Metastatic Liver Carcinoma in the Lung (tissue), 2 donors: ENCODE data around the genes SEPTIN14 and NIPSNAP2.

DNA sequence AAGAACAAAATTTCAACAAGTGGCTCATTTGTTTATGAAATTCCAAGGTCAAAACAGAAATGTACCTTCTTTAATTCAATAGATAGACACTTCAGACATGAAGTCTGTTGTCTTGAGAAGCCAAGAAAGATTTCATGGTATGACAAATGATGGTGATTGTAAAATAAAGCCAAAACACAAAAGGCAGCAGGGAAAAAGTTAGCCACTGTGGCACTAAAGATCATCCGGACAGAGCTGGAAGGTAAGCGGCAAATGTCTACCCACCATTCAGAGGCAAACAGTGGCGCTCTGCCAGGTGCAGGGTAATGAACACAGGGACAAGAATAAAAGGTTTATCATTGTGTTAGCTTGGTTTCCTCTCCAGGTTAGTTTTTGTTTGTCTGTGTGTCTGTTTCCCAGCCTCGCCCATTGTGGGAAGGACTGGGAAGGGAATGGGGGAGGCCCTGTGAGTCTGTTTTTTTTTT lies 74.4 kb downstream of the GRB10 start:
- PRO-cap, 2 experiments, result peak in 1 of 2 experiments; most common minus-strand start position 236 of the sequence (in 1)

GRCh38 chr7:50739604-50740845 lies 42.7 kb downstream of the GRB10 start:
- PRO-cap, 2 experiments, result no peak in any of the 2 experiments

- PRO-cap, 2 experiments, result no peak in any of the 2 experiments
Measured at GRCh38 chr7:50781028-50781915, 1.4 kb downstream of the GRB10 start.

DNA sequence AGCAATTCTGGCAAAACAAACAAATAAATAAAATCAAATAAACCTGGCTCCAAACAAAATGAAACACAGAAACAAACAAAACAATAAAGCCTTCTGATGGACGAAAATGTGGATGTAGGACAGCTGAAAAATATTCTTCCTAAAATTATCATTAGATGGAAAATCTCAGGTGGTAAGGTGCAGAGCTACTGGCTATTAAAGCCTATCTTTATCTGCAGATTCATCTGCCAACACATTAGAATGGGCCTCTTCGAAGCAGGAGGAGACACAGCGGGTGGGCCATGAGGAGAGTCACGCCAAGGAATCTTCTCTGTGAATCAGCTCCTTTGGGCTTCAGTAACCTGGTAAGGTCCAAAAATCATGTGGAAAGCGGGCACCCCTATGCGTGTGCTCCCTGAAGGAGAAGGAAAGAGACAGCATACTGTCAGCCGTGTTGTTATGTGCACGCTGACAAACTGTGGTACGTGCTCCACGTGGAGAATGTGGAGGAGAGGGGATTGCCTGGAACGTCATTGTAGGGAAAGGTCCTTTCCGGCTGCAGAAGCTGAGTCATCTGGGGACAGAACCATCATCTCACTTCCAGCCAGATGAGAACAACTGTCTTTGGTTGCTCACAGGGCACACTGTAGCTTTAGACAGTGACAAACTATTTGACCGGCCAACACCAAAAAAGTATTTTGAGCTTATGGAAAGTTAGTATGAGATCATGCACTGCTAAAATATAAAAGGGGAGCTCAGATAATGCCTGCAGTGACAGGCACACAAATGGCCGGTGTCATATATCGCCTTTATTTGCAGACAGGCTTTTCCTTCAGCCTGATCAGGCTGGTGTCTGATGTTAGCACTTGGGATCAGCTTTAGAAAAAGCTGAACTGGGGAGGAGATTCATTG lies 38.7 kb upstream of the GRB10 start:
- PRO-cap, 2 experiments, result no peak in any of the 2 experiments

DNA sequence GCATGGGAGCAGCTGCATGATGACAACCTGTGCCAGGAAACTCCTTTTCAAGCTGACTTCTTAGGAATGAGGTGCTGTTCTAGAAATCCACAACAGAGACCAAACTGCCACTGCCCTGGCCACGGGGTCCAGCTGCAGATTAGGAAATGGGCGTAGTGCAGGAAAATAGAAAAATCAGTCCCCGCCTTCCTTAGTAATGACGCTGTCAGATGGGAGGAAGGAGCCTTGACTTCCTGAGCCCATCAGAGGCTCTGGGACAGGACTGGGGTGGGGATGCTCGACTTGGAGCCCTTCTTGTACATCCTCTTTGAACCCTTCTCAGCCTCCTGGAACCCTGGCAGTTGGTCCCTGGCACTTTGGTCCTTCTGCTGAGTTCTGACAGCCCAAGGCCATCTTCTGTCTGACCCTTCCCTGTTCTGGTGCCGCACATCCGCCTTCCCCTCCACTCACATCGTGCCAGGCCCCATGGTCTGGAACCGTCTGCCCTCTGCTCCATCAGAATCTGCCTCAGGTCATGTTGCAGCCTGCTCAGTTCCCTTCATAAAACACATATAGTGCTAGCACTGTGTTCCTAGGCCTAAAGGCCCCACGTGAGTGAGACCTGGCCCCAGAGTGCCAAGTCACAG lies 228.0 kb upstream of the GRB10 start:
- PRO-cap, 2 experiments, result no peak in any of the 2 experiments

DNA sequence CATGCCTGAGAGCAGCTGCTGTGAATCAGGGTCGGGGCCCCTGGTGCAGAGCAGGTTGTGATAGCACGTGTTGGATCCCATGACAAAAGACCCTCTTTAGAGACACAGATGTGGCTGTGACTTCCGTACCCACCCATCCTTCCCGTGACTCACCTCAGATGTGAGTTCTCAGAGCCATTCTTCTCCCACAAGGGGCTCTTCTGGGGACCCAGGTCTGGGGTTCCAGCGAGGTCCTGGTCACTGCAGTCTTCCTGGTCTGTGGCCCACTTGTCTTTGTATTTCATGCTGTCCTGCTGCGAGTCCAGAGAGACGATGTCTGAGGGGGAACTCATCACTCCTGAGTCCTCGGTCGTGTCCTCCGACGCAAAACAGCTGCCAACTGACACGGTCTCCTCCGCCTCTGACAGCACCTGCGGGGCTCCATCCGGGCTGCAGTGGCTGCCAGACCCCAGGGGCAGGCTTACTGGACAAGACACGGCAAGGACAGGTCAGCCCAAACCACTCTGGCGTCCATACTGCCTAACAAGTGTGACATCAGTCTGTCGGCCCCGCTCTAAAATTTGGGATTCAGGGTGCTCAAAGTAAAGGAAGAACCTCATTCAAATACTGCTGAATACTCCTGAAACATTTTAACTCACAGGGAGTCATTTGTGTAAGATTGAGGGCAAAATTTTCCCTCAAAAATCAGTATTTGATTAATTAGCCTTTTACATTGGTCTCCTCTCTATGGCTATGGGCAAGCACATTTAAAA lies 260.7 kb upstream of the GRB10 start:
- PRO-cap, 2 experiments, result no peak in any of the 2 experiments

DNA sequence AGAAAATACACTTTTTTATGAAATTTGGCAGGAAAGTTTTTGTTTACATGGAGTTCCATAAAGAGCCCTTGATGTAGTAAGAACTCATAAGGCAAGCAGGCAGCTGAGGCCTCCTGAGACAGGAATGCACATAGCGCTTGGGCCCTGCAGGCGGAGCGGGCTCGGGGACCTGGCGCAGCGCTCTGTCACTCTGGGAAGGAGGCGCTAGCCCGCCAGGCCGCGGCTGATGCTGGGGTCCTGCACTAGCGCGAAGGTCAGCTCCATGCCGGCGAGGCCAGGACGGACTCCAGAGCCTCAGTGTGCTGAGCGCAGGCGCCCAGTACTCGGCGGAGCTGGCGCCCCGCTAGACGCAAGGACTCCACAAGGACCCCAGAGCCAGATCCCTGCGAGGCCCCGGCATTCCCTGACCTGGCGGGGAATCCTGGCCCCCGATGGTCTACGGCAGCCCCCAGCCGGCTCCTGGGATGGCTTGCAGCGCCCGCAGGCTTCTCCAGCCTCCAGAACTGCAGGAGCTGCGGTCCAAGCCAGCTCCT lies 761.7 kb upstream of the POM121L12 start:
- PRO-cap, 2 experiments, result no peak in any of the 2 experiments

DNA sequence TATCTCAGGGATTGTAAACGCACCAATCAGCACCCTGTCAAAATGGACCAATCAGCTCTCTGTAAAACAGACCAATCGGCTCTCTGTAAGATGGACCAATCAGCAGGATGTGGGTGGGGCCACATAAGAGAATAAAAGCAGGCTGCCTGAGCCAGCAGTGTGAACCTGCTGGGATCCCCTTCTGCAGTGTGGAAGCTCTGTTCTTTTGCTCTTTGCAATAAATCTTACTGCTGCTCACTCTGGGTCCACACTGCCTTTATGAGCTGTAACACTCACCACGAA lies 30.7 kb upstream of the POM121L12 start:
- PRO-cap, 2 experiments, result no peak in any of the 2 experiments

DNA sequence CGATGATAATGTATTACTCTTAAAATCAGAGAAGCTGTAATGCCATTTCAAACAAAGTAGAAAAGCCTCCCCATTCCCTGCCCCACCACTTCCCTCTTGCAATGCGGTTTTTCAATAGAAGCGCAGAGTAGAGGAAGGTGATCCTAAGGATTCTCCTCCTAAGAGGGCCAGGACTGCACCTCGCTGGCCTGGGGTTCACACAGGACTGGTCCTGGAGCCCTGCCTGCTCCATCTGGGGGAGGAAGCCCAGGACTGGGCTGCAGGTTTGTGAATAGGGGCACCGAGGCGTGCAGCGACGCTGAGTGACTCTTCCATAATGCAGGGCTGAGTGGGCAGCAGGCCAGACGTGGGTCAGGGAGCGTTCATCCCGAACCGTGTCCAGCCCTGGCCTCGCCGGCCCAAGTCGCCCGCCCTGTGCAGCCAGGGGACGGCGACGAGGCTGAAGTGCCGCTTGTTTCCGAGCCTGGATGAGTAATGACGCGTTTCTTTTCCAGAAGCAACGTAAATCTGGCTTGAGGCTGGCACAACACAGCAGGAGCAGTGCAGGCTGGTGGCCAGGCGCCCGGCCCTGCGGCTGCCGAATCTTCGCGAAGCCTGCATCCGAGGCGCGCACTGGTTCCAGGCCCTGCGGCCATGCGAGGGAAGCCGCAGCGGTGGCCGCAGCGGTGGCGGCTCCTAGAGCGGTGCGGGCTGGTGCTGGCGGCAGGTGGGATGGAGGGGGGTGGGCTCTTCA lies 73.9 kb upstream of the SEC61G start:
- PRO-cap, 2 experiments, result no peak in any of the 2 experiments

DNA sequence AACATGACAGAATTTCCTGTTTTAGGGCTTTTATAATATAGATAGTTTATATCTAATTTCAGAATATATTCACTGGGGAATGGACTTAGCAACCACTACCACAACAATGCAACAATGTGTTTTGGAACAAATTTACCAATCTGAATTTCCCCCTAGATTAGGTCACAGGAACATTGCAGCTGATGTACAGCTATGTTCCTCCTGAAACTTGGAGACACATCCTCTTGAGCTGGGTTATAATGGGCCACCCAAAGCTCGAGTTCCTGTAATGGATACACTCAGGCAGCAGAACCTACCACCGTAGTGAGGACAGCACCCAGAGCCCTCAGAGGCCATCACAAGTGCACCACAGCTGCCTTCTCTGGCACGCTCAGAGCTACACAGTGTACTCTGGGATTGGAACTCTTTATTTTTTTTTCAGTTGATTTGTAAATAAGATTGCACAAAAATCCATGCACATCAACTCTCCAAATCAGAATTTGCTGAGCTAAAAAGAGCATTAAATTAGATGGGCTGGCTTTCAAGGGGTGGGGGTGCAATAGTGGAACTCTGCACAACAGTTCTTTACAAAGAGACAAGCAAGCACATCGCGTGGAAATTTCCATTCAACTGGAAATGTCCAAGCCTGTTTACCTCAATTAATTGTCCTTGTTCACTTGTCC lies 56.7 kb downstream of the EGFR start:
- PRO-cap, 2 experiments, result peak in 1 of 2 experiments; most common minus-strand start position 305 of the sequence (in 1)

GRCh38 chr7:55190347-55190873 lies 171.6 kb downstream of the EGFR start:
- PRO-cap, 2 experiments, result no peak in any of the 2 experiments

- PRO-cap, 2 experiments, result peak in 1 of 2 experiments; most common minus-strand start chr7:55255938 (in 1)
Measured at GRCh38 chr7:55255518-55256256, 109.5 kb upstream of the LANCL2 start.

DNA sequence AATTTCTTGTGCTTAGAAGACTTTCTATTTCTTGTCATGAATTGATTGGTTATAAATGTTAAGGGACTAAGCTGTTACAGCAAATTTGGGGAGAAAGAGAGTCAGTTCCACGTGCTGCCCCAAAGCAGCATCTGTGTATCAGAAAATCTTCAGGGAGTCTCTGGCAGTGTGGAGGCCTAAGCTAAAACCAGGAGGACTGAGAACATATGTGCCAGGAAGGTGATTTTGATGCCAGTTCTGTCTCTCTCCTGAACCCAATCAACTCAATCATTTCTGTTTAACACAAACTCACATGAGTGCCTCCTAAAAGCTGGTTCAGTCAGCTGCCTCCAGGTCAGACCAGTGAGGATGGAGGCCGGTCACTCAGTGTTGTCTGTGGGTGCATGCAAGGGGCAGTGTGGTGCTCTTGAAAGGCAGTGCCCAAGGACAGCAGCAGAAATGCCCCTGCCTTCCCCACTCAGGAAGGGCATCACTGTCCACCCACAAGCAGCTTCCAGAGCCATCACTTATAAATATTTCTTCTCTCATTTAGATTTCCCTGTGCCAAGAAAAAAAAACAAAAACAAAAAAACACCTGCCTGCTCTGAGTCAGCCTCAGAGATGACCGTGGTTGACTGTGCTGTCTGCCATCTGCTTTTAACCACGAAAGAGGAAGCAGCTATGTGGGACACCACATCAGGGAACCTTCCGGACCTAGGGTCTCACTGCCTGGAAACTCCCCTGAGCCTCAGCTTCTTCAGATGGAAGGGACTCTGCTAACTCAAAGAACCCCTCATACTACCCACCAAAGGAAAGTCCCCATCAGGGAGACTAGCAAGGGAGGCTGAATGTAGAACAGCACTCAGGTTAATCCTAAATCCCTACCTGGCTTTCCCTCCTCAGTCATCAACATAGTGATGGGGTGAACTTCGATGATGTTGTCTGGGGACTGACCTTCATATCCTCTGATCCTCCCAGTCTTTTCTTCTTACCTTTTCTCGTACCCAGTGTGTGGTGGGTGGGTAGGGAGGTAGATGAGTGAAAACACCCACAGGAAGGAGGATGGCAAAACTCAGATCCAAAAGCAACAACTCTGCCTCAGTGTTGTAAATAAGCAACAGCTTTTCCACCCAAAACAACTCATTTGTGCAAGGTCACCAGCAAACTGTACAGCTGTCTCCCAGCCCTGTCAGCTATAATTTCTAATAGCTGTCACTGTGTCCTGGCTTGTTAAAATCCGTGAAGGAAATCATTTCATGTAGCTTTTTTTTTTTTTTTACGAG lies 39.0 kb downstream of the VOPP1 start:
- PRO-cap, 2 experiments, result no peak in any of the 2 experiments

GRCh38 chr7:55570739-55571272 lies 1.5 kb downstream of the VOPP1 start:
- PRO-cap, 2 experiments, result peak in 1 of 2 experiments; most common plus-strand start chr7:55571187 (in 1)

- PRO-cap, 2 experiments, result no peak in any of the 2 experiments
Measured at GRCh38 chr7:55862695-55862934, at the start of gene SEPTIN14. TSS of gene SEPTIN14 (minus strand) at chr7:55862752.

DNA sequence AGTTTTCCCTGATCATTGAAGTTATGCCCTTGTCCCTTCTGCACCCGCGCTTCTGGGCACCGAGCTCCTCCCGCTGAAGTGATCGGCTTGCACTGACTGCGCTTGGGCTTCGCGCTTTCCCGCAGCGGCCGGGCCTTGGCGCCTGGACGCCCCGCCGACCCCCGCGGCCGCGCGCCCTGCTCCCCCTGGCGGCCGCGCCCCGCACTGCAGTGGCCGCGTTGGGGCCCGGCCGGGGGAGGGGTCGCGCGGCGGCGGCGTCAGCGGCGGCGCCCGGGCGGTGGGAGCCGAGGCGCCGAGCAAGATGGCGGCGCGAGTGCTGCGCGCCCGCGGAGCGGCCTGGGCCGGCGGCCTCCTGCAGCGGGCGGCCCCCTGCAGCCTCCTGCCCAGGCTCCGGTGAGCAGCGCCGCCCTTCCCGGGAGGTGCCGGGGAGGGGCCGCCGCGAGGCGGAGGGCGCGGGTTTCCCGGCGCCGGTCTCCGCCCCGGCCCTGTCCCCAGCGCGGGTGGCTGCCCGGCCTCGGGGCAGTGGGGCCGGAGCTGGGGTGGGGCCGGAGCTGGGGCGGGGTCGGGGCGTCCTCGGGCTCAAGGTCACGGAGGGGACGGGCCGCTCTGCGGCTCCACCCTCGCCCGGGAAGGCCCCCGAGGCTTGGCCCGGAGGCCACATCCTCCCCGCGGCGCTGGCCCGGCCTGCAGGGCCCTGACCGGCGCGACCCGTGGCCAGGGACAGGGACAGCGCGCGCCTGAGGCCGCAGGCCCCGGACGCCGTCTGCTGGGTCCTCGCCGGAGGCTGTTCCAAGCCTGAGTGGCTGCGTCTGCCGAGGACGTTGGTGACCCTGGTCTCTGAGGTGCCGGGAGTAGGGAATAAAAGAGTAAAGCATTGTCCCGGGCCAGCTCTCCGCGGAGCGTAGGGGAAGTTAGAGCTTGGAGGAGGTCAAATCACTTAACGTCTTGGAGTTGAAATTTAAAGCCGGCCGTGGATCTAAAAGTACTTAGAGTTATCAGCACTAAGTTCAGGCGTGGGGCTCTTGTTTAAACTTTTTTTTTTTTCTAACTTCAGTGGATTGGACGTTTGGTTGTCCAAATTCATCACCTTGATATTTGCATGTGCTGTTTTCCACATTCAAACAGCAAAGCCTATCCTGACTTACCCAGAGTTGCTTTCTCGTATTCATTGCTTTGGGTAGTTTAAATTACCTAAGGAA lies at the start of gene NIPSNAP2:
Gene NIPSNAP2, plus strand, starts transcription at position 277 of the 1,199 bp plus-strand sequence.
- PRO-cap, 2 experiments, result peak in 2 of 2 experiments; most common plus-strand start position 277 of the sequence (in 2); most common minus-strand start position 84 of the sequence (in 1)

DNA sequence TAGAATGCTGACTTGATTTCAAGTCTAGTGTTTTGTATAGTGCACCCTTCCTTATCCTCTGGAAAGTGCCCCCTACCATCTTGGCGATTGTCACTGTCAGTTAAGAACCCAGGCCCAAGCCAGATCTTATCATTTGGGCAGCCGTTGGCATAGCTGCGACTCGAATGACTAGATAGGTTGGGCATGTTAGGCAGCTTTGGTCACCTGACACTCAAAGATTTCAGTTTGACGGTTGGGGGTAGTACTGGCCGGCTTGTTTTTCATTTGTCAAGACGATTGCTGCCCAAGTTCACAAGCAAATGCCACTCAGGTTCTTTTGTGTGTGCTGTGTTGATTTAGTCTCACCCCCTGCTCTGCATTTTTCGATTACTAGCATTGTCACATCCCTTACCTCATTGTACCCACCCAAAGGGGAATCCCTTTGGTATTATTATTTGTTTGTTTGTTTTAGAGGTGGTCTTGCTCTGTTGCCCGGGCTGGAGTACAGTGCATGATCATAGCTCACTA lies 6.7 kb downstream of the NIPSNAP2 start:
- PRO-cap, 2 experiments, result no peak in any of the 2 experiments

DNA sequence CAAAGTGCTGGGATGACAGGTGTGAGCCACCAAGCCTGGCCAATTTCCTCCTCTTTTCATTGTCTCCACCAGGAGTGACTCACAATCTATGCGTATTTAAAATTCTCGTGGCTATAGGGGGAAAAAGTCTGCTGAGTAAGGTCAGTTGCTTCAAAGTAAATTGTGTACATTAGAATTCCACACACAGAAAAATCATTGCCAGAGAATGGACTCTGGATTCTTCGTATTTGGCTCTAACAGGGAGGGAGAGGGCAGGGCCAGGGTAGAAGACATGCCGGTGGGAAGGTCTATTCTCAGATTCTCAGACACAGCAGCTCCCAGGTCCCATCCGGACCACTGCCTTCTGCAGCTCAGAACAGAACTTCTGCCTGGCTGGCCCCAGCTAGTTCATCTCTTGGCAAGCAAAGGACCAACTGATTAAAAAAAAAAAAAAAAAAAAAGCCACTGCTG lies 22.1 kb downstream of the PSPH start:
- PRO-cap, 2 experiments, result peak in 1 of 2 experiments; most common plus-strand start position 296 of the sequence (in 1); most common minus-strand start position 366 of the sequence (in 1)

- PRO-cap, 2 experiments, result no peak in any of the 2 experiments
Measured at GRCh38 chr7:57348742-57349362, 101.1 kb upstream of the ZNF716 start.

DNA sequence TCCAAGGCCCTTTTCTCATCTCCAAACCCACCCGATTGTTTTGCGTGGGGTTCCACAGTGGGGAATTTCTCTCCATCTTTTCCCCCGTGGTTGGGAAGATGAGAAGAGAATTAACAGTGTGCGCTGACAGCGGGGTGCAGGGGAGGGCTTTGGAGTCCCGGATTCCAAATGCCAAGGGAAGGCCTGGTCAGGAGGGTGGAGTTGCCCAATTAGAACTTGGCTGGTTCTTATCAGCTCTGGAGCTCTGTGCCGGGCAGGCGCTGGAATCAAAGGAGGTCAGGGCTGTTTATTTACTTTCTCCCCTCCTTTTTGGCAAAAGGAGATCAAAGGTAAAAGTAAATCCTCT lies 95.4 kb upstream of the ZNF716 start:
- PRO-cap, 2 experiments, result no peak in any of the 2 experiments